Natural killer cell (primary cell): ENCODE measurements around the gene SEC14L1.

GRCh38 chr17:76271604-76271816, 6.4 kb downstream of the UBALD2 start:
- PRO-cap: no peak

GRCh38 chr17:76271817-76272866, 7.0 kb downstream of the UBALD2 start:
- PRO-cap: bidirectional peak, plus-strand start at chr17:76272219, minus-strand start at chr17:76272019

DNA sequence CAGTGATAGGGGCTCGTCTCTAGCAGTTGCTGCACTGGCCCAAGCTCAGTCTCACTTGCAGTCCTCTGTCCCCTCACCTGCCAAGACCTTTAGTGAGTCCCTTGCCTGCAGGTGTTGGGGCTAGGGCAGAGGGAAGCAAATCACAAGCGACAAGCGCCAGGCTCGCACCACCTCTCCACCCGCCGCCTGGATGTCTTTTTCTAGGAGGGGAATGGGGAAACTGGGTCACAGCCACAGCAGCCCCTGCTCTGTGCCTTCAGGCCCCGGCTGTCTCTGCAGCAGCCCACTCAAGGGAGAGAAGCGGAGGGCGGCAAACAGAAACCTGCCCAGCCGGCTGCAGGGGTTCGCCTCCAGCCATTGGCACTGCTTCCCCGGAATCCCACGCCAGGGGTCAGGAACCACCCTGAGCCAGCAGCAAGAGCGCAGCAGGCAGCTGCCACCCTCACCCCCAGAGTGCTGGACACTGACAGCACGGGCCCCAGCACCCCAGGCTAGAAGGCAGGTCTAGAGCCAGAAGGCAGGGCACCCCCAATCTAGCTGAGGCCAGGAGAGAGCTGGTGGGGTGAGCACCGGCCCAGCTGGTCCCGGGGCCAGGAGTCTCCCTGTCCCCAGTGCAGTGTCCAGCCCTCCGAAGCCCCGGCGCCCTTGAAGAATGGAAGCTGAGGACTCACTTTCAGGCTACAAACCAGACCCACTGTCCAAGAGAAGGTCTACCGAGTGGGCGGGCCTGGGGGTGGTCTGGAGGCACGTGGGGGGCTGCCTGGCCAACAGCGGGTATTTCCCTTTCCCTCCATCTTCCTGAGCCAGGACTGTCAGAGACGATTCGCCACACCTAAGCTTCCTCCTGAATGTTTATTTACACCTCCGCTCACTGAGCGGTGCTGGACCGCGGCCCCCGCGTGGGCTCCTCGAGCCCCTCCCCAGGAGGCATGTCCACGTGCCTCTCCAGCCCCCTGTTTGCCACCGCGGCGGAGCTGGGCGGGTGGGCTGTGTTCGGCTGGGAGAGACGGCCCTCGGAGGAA, 8.4 kb downstream of the UBALD2 start:
- PRO-cap: no peak

- PRO-cap: no peak
These were observed 6.1 kb downstream of the UBE2O start for GRCh38 chr17:76446427-76447602.

GRCh38 chr17:76480623-76481060, 13.2 kb downstream of the AANAT start:
- PRO-cap: no peak

DNA sequence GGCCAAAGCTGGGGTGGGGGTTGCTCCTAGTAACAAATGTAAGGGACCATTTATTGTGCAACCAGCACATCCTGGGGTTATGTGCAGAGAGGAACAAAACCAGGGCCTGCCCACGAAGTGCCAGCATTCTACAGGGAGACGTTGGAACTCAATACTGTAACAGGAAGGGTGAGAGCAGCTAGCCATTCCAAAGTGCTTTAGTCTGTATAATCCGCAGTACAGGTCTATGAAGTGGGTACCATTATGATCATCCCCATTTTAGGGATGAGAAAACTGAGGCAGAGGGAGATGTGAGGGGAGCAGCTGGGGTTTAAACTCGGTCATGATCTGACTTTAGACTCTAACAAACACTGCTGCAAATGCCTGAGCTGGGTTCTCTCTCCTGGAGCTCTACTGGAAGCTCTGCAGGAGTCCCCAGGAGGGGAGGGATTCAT, 1.3 kb upstream of the RHBDF2 start:
- PRO-cap: no peak

DNA sequence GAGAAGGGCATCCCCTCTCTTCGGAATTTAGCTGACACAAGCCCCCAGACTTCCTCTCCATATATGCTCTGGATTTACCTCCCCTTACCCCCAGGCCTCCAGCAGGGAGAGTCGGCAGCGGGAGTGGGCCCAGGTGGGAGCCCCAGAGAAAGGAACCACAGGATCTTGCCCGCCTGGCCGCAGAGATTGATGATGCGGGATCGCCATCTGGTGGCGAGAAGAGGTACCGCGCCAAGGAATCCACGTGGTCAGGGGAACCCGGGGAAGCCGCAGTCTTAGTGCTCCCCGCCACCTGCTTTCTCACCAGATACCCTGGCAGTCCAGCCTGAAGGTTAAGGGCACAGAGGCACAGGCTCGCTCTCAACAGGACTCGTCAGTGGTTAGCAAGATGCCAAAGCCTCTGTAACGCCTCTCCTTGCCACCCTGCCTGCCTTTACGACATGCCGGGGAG, 5.1 kb upstream of the RHBDF2 start:
- PRO-cap: no peak

- PRO-cap: no peak
These were observed 8.2 kb downstream of the CYGB start for GRCh38 chr17:76529273-76529695.

- PRO-cap: no peak
These were observed 18.7 kb downstream of the ST6GALNAC2 start for GRCh38 chr17:76566881-76567371.

- PRO-cap: no peak
These were observed 27.5 kb upstream of the ST6GALNAC2 start for GRCh38 chr17:76613110-76613663.

GRCh38 chr17:76720872-76721429, 5.5 kb downstream of the JMJD6 start:
- PRO-cap: no peak

DNA sequence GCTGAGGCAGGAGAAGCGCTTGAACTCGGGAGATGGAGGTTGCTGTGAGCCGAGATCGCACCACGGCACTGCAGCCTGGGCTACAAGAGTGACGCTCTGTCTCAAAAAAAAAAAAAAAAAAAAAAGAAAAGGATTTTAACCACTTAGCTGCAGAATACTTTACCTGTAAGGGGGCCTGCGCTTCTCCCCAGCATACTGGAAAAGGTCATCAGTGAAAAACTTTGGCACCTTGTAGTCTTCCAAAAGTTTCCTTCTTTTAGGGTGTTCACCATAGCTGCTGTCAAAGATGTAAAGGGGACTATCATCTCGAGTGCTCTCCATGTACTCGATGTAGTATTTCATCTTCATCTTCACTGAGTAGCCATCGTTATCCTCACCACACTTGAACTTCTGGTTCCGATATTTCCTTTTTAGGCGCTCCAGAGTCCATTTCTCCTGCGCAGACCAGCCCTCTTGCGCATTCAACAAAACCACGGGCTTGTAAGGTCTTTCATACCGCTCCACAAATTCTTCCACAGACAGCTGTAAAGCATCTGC, 1.0 kb downstream of the JMJD6 start:
- PRO-cap: unidirectional peak, plus-strand start at position 458 of the sequence

- PRO-cap: no peak
These were observed 24.5 kb upstream of the MGAT5B start for GRCh38 chr17:76843588-76844174.

GRCh38 chr17:77140863-77141786, at the start of gene SEC14L1:
Gene SEC14L1 (plus strand): TSS chr17:77140969.
- PRO-cap: bidirectional peak, plus-strand start at chr17:77141023, minus-strand start at chr17:77140654; unidirectional peak, minus-strand start at chr17:77141625

GRCh38 chr17:77215139-77216062, 65.9 kb upstream of the SEPTIN9 start:
- PRO-cap: no peak

DNA sequence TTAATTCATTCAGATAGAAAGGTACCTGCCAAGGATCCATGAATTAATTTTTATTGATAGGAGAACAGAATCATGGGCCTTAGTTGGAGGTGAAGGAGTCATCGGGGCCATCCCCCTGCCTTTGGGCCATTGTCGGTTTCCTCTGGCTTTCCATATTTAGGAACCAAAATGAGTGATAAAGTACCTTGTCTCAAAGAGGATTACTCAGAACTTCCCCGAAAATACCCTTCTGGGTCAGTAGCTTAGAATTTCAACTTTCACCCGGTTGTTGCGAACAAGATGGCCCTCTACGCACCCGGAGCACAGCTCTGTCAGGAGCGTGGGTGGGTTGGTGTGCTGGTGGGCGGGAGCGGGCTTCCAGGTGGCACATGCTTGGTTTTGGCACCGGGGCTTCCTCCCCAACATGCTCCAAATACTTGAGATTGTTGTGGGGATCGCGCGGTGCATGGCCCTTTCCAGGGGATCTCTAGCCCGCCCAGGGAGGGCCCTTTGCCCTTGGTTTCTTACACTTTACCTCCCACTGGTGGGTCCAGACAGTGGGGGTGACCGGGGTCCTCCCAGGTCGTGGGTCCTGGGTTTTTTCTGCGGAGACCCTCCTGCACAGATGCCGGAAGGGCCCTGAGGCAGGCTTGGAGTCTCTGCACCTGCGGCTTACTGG, 1.3 kb downstream of the SEPTIN9 start:
- PRO-cap: no peak

- PRO-cap: no peak
These were observed 25.6 kb downstream of the SEPTIN9 start for GRCh38 chr17:77306655-77307491.

DNA sequence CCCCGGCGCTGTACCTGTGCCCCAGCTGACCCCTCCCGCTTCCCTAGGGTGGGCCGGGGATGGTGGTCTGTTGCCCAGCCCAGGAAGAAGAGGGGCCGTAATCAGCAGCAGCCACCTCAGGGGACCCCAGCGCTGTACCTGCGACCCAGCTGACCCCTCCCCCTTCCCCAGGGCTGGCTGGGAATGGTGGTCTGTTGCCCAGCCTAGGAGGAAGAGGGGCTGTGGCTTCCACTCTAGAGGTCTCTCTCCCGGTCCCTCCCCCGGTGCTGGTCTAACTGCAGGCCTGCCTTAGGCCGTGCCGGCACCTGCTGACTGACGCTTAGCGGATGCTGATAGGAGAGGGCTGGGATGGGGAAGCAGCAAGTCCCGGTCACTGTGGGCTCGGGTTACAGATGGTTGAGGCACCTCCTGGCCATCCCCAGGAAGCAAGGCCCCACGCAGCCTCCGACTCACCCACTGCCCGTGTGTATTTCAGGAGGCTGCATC, 138.1 kb downstream of the SEPTIN9 start:
- PRO-cap: no peak

GRCh38 chr17:77433168-77434122, 152.1 kb downstream of the SEPTIN9 start:
- PRO-cap: no peak

GRCh38 chr17:77436809-77437208, 155.5 kb downstream of the SEPTIN9 start:
- PRO-cap: no peak